ENCODE measurements around a stretch of chr21.

- PRO-cap, 3 experiments, result peak in 2 of 3 experiments; most common plus-strand start chr21:17139848 (in 2)
Measured at GRCh38 chr21:17139560-17140024, 373.3 kb upstream of the CXADR start.

DNA sequence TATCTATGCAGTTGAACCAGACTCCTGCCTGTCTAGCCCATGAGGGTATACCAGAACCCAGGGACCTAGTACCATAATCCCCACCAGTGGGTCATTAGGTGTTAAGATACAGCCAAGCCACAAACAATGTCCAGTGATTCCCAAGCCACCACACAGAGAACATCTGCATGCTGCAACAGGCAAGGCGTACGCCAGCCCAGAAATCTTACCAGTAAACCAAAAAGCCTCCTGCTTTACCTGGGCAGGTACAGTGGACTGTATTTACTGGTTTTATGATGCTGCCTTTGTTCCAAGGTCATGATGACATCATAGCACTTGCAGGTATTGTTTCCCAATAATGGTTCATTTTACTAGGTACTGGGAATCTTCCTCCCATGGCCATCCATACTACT, 20.1 kb upstream of the CXADR start:
- PRO-cap, 3 experiments, result no peak in any of the 3 experiments

DNA sequence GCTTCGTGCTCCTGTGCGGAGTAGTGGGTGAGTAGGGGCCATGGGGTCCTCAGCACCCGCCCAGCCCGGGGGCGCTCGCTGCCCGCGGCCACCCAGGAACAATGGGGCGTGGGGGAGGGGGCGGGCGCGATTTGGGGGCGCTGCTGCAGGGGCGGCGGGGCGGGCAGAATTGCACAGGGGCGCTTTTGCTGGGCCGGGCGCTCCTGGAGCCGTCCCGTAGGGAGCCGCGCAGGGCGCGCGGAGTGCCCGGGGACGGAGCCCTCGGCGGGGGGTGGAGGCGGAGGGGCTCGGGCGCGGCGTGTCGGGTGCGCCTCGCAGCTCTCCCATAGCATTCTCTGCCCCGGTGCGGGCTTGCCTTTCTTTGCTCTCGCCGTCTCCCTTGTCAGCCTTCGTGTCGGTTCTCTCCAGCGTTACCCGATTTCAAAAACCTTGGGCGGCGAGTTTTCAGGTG, 328 bp downstream of the CXADR start:
- PRO-cap, 3 experiments, result peak in 1 of 3 experiments; most common plus-strand start position 290 of the sequence (in 1); most common minus-strand start position 244 of the sequence (in 1)

DNA sequence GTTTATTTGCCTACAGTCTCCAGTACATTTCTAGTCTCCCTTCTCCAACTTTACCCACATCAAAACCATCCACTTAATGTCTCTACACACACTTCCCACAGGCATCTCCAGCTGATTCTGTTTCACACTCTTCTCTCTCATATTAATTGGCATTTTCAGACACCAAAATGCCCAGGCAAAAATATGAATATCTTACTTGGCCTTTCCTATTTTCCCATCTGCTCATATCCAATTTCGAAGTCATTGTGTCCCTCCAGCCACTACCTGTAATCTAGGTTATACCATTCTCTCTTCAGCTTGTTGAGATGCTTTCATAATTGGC, 9.9 kb downstream of the CXADR start:
- PRO-cap, 3 experiments, result no peak in any of the 3 experiments

GRCh38 chr21:17598223-17599066, 14.3 kb downstream of the BTG3 start:
- PRO-cap, 3 experiments, result no peak in any of the 3 experiments

GRCh38 chr21:22062817-22063235, 1064.6 kb downstream of the NCAM2 start:
- PRO-cap, 3 experiments, result no peak in any of the 3 experiments

GRCh38 chr21:25421104-25422027, 185.9 kb downstream of the MRPL39 start:
- PRO-cap, 3 experiments, result no peak in any of the 3 experiments

- PRO-cap, 3 experiments, result no peak in any of the 3 experiments
Measured at GRCh38 chr21:25563244-25564086, 43.8 kb downstream of the MRPL39 start.

DNA sequence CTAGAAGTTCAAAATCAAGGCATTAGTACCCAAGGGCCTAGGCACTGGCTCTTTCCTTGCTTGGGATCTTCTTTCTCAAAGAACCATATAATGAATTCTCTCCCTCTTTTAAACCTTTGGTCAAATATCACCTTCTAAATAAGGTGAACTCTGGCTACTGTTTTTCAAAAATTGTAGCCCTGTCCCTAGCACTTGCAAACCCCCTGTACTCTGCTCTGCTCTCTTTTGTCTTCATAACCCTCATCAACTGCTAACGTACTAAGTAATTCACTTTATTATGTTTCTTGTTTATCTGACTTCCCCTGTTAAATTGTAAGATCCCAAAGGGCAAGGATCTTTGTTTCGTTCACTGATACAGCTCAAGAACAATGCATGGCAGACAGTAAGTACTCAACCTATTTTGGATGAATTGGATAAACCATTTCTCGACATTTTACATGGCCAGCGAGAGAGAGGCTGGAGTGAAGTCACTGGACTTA, 47.0 kb downstream of the ATP5PF start:
- PRO-cap, 3 experiments, result no peak in any of the 3 experiments

DNA sequence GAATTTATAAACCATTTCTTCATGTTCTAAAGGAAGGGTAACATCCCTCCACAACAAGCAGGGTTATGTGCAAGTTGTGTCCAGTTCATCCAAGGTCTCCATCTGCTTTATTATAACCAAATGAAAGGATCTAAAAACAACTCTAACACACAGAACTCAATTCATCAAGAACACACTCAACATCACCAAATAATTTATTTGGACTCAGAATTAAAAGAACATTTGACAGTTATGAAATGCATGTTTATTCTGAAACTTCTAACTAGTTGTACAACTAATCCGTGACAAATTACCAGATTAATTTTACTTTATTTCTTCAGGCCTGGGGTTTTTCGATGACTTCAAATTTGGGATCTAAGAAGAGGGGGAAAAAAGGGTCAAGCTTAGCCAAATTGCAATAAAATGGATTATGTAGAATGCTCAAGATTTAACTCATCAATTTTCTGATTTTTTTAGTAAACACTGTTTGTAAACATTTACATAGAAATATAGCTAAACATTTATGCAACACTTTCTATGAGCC, 10.3 kb downstream of the ATP5PF start:
- PRO-cap, 3 experiments, result no peak in any of the 3 experiments

- PRO-cap, 3 experiments, result no peak in any of the 3 experiments
Measured at GRCh38 chr21:25918576-25919108, 183.9 kb downstream of the GABPA start.

GRCh38 chr21:26844019-26844647, 1.1 kb downstream of the ADAMTS1 start:
- PRO-cap, 3 experiments, result peak in 2 of 3 experiments; most common plus-strand start chr21:26844565 (in 2); most common minus-strand start chr21:26844319 (in 1)

GRCh38 chr21:26954618-26954926, 12.3 kb downstream of the ADAMTS5 start:
- PRO-cap, 3 experiments, result no peak in any of the 3 experiments

- PRO-cap, 3 experiments, result no peak in any of the 3 experiments
Measured at GRCh38 chr21:27722008-27722571, 755.2 kb upstream of the ADAMTS5 start.

- PRO-cap, 3 experiments, result no peak in any of the 3 experiments
Measured at GRCh38 chr21:28142794-28143033, 742.5 kb downstream of the N6AMT1 start.

GRCh38 chr21:28836634-28837002, 48.5 kb downstream of the N6AMT1 start:
- PRO-cap, 3 experiments, result no peak in any of the 3 experiments

DNA sequence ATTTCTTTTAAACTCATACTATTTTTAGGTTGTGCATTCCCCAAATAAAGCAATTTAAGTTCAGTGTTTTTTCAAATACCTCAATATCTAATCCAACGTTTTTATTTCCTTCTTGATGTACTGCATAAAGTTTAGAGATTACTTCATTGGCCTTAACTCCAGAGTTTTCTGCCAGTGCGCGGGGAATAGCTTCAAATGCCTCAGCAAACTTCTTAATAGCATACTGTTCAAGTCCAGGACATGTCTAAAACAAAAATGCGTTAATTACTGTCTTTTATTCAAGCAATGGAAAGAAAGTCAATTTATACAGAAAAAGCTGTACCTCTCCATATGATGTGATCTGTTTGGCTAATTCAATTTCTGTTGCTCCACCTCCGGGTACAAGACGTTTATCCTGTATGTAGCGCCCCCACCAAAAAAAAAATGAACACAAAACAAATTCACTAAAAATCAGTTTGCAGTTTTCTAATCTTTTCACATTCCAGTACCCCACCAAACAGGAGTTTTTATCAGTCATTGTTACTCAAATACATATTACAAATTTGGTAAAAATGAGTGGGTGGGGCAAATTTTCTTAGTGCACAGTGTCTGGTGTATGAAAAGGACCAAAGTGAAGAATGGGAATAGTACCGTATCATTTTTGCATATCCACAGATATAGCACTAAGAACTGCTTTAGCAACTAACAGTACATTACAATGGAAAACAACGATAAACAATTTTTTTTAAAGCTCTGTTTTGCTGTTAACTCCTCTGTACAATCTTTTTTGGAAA, 12.1 kb downstream of the CCT8 start:
- PRO-cap, 3 experiments, result no peak in any of the 3 experiments

DNA sequence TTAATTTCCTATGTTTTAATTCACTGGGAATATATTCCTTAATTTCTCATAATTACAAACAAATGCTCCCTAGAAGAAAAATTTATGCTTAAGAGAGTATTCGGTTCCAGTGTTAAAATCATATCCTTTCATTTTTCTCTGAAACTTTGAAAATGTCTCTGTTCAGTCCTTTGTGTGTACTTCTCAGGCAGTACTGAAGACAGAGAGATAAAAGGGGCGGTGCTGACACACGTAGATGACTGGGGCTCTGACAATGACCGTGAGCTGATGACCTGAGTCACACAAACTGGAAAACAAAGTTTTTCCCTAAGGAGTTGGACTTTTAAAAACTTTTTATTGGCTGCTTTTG, 51.2 kb downstream of the MAP3K7CL start:
- PRO-cap, 3 experiments, result peak in 2 of 3 experiments; most common plus-strand start position 202 of the sequence (in 2); most common minus-strand start position 195 of the sequence (in 1)

- PRO-cap, 3 experiments, result no peak in any of the 3 experiments
Measured at GRCh38 chr21:29190808-29191621, 60.6 kb downstream of the MAP3K7CL start.

DNA sequence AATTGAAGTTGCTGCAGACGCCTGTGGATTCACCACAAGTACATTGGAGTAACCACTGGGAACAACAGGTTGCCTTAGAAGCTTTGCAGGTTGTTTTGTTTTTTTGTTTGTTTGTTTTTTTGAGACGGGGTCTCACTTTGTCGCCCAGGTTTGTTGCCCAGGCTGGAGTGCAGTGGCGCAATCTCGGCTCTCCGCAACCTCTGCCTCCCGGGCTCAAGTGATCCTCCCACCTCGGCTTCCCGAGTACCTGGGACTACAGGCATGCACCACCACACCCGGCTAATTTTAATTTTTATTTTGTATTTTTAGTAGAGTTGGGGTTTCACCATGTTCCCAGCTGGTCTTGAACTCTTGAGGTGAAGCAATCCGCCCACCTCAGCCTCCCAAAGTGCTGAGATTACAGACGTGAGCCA, 63.2 kb downstream of the MAP3K7CL start:
- PRO-cap, 3 experiments, result no peak in any of the 3 experiments